Colic lymph node (tissue), 1 donor: Measurements from ENCODE around the genes SCN2B, CD3E and RPS25.

DNA sequence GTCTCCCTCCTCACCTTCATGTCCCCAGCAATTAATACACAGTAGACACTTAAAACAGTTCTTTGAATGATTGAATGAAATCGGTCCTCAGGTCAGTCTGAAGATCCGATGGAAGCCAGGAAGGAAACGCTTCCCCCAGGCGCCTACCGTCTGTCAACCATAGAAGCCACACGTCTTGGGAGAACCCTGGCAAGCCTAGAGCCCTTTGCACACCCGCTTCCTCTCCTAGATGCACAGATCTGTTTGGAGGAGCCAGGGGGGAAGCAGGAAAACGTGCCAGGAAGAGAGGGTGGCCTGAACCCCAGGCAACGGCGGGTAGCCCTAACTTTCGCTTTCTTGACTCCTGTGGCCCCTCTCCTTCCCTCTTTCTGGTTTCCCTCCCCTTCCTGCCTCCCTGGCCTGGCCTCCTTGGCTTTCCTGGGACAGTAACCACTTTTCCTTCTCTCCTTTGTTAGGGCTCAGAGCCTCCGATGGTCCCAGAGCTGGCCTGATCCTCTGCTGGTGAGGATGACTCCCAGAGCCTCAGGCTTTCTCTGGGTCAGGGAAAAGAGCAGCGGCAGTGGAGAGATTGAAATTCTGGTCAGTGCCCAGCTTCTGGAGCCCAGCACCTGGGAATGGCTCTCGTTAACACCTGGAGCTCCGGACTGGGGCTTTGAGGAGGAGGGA lies 2.1 kb downstream of the FXYD6 start:
- PRO-cap, result no peak

- PRO-cap, result no peak
These were observed 3.5 kb upstream of the FXYD6 start for GRCh38 chr11:117879844-117880421.

- PRO-cap, result no peak
These were observed 18.2 kb downstream of the IL10RA start for GRCh38 chr11:118004237-118005000.

- PRO-cap, result bidirectional peak, plus-strand start at chr11:118008278, minus-strand start at chr11:118008202
These were observed 22.0 kb downstream of the IL10RA start for GRCh38 chr11:118008135-118008583.

GRCh38 chr11:118176358-118176774 lies at the start of gene SCN2B:
Gene SCN2B, minus strand, starts transcription at chr11:118176639.
- PRO-cap, result no peak

GRCh38 chr11:118202623-118203277 lies 22.1 kb downstream of the JAML start:
- PRO-cap, result no peak

GRCh38 chr11:118304181-118305420 lies at the start of gene CD3E:
Gene CD3E, plus strand, starts transcription at chr11:118304730.
- PRO-cap, result bidirectional peak, plus-strand start at chr11:118304730, minus-strand start at chr11:118304675

DNA sequence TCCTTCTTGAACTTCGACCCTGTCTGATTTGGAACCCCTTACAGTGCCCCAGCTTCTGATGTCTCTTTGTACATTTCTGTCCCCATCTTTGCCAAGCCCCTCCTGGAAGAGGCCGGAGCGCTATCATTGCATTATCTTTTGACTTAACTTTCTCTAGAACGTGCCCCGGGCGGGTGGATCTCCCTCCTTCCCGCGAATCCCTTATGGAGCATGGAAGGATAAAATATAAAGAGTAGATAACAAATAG lies 339 bp downstream of the UBE4A start:
- PRO-cap, result no peak

DNA sequence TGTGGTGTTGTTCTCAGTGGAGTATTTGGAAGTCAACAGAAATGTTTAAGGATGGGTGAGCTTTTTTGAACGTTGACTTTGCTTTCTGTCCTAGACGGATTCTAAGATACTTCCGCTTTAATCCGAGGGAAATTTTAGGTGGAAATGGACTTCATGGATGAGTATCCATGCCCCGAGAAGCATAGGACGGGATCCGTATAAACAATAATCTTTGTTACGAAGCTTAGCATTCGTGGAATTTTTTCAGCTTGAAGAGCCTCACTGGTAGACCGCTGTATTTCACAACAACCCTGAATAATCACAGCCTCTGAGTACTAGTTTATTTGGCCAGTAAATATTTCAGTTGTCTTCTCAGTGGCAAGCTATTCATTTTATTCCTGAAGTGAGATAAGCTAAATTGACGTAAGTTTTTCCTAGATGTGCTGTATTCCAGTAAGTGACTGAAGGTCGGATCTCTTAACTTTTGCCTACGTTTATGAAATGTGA lies 756 bp downstream of the ATP5MG start:
- PRO-cap, result no peak

DNA sequence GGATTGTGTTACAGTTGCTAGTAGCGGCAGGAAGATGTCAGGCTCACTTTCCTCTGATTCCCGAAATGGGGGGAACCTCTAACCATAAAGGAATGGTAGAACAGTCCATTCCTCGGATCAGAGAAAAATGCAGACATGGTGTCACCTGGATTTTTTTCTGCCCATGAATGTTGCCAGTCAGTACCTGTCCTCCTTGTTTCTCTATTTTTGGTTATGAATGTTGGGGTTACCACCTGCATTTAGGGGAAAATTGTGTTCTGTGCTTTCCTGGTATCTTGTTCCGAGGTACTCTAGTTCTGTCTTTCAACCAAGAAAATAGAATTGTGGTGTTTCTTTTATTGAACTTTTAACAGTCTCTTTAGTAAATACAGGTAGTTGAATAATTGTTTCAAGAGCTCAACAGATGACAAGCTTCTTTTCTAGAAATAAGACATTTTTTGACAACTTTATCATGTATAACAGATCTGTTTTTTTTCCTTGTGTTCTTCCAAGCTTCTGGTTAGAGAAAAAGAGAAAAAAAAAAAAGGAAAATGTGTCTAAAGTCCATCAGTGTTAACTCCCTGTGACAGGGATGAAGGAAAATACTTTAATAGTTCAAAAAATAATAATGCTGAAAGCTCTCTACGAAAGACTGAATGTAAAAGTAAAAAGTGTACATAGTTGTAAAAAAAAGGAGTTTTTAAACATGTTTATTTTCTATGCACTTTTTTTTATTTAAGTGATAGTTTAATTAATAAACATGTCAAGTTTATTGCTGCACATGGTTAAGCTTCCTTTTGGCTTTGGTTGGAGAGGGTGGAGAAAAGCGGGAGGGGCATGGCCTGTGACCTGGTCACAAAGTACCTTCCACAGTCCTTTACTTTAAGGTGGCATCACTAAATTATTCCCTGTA lies 954 bp upstream of the TTC36 start:
- PRO-cap, result no peak

DNA sequence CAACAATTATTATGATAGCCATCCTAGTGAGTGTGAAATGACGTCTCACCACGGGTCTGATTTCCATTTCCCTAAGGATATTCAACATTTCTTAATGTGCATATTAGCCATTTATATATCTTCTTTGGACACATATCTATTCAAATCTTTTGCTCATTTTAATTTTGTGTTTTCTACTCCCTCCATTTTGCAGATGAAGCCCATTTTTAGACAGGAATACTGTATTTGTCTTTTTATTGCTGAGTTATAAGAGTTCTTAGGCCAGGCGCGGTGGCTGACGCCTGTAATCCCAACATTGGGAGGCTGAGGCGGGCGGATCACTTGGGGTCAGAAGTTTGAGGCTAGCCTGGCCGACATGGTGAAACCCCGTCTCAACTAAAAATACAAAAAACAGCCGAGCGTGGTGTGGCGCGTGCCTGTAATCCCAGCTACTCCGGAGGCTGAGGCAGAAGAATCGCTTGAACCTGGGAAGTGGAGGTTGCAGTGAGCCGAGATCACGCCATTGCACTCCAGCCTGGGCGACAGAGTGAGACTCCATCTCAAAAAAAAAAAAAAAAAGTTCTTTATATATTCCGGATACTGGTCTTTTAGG lies 564 bp upstream of the ARCN1 start:
- PRO-cap, result no peak

DNA sequence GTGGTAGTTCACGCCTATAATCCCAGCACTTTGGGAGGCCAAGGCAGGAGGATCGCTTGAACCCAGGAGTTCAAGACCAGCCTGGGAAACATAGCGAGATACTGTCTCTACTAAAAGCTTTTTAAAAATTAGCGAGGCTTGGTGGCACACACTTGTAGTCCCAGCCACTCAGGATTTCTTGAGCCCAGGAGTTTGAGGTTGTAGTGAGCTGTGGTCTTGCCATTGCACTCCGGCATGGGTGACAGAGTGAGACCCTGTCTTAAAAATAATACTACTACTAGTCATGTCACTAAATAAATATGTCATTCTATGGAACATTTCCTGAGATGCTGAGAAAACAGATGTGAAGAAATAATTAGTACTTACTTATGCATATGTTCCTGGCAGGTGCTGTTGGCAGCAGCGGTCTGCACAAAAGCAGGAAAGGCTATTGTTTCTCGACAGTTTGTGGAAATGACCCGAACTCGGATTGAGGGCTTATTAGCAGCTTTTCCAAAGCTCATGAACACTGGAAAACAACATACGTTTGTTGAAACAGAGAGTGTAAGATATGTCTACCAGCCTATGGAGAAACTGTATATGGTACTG lies 8.7 kb downstream of the ARCN1 start:
- PRO-cap, result no peak

GRCh38 chr11:118606113-118606548 lies 1.3 kb upstream of the PHLDB1 start:
- PRO-cap, result no peak

DNA sequence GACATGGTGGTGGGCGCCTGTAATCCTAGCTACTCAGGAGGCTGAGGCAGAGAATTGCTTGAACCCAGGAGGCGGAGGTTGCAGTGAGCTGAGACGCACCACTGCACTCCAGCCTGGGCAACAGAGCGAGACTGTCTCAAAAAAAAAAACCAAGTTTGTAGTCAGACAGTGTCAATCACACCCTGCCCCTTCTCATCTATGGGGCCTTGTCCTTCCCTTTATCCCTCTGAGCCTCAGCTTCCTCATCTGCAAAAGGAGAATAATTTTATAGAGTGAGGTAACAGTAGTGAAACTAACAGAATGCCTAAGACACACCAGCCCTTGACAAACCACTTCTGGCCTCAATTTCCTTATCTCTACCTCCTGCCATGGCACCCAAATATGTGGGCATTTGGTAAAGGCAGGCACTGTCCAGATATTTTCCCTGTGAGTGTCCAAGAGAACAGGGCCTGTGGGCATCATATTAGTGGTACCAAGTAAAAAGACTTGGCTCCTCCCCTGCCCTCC lies 10.7 kb downstream of the BCL9L start:
- PRO-cap, result no peak

GRCh38 chr11:119017874-119018912 lies at the start of gene RPS25:
Gene RPS25, minus strand, starts transcription at chr11:119018343.
- PRO-cap, result bidirectional peak, plus-strand start at chr11:119018477, minus-strand start at chr11:119018343; bidirectional peak, plus-strand start at chr11:119018773, minus-strand start at chr11:119018724

- PRO-cap, result no peak
These were observed 449 bp downstream of the TRAPPC4 start for GRCh38 chr11:119018913-119019517.

GRCh38 chr11:119024203-119025590 lies 6.1 kb downstream of the TRAPPC4 start:
- PRO-cap, result no peak

GRCh38 chr11:119030092-119031271 lies 11.9 kb downstream of the TRAPPC4 start:
- PRO-cap, result bidirectional peak, plus-strand start at chr11:119030500, minus-strand start at chr11:119030431; bidirectional peak, plus-strand start at chr11:119030954, minus-strand start at chr11:119030836

DNA sequence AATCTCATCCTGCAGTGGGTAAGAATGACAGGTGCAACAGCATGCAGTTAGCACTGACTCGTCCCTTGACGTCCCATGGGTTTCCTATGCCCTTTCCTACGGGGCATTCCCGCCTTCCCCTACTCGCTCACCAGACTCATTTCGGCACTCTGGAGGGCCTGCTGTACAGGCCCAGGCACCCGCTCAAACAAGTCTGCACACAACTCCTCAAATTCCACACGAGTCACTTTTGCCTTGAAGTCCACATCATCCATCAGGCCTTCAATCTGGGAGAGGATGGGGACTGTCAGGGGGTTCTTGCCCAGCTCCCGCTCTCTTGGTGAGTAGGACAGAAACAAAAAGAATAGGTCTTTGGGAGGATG lies 4.9 kb downstream of the HYOU1 start:
- PRO-cap, result no peak

GRCh38 chr11:119101986-119102866 lies 573 bp upstream of the DPAGT1 start:
- PRO-cap, result bidirectional peak, plus-strand start at chr11:119102192, minus-strand start at chr11:119101871; unidirectional peak, plus-strand start at chr11:119102249; bidirectional peak, plus-strand start at chr11:119102435, minus-strand start at chr11:119102383; unidirectional peak, minus-strand start at chr11:119102770